HTERT-HM (cell line): ENCODE results near the genes KLHL12 and TMEM183A.

- RRBS, result 1% methylated on average over 44 of the region's 95 CpGs
Observed at GRCh38 chr1:202806727-202807893, 1.1 kb downstream of the KDM5B start.

DNA sequence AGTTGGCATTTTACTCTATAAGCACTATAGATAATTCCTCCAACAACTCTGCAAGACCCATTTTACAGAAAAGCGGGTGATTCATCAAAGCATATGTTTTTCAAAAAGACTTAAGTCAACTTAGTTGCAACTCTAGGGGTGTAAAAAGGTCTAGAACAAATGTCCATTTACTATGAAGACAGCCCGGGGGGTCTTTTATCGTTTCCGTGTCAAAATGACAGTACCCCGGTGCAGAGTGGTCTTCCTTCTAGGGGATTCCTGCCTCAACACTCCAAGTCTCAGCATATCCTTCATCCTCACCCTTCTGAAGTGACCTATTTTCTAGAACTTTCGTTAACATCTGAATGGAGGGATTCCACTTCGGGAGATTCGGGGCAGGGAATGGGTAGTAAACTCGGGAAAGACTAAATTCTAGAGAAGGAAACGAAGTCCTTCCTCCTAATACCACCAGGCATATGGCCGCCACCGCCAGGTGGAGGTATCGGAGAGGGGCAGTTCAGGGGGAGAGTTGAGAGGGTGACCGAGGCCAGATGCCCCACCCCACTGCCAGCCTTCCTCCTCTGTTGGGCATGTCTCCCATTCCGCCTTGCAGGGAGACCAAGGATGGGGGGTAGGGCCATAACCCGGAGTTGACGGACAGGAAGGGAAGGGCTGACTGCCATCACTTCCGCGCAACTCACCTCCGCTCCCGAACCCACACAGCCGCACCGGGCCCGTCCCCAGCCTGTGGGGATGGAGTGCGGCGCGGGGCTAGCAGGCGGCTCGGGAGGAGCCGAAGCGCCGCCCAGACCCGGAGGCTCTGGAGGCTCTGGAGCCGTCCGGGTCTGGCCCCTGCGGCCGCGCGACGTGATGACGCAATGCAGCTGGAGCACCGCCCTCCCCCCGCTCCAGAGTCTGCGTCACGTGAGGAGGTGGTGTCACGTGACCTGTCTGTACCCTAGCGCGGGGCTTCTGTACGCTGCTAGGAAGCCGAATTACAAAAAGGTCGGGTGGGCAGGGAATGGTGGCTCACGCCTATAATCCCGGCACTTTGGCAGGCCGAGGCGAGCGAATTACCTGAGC, at the start of gene KLHL12:
TSS of gene KLHL12 (minus strand) at position 826 of the 1,062 bp plus-strand sequence.
- RRBS, result 1% methylated on average over 14 of the region's 56 CpGs

GRCh38 chr1:202968718-202969304, 1.8 kb upstream of the CYB5R1 start:
- RRBS, result no CpG with 5 or more reads among the region's 6 CpGs

- RRBS, result no CpG with 5 or more reads among the region's 5 CpGs
Observed at GRCh38 chr1:203006046-203006407, 1.1 kb upstream of the TMEM183A start.

- RRBS, result 1% methylated on average over 18 of the region's 81 CpGs
Observed at GRCh38 chr1:203007057-203008118, at the start of gene TMEM183A. TMEM183A (plus strand) TSS chr1:203007374.

- RRBS, result no CpG with 5 or more reads among the region's 3 CpGs
Observed at GRCh38 chr1:203008275-203008912, 1.2 kb downstream of the TMEM183A start.

DNA sequence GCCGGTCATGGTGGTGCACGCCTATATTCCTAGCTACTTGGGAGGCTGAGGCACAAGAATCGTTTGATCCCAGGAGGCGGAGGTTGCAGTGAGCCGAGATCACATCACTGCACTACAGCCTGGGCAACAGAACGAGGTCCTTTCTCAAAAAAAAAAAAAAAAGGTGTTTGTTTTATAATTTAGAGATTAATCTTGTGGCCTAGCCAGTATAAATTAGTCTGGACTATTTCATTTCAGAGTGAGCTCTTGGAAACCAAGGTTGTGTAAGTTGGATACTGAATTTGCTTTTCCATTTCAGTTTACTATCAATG, 3.8 kb upstream of the PPFIA4 start:
- RRBS, result no CpG with 5 or more reads among the region's 6 CpGs

DNA sequence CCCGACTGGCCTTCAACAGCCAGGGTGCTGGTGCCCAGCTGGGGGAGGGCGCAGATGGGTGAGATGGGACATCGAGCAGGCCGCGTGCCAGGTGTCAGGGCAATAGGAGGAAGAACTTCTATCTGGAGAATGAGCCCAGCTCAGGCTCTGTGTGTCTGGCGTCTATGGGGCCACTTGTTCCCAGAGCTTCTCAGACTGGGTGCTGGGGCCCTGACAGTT, 291 bp upstream of the MYBPH start:
- RRBS, result no CpG with 5 or more reads among the region's 6 CpGs

GRCh38 chr1:203267260-203268213, 37.8 kb upstream of the BTG2 start:
- RRBS, result 5% methylated on average over 9 of the region's 37 CpGs

- RRBS, result 7% methylated on average over 3 of the region's 47 CpGs
Observed at GRCh38 chr1:203272876-203273908, 32.1 kb upstream of the BTG2 start.

GRCh38 chr1:203287048-203287878, 18.1 kb upstream of the BTG2 start:
- RRBS, result no CpG with 5 or more reads among the region's 10 CpGs

- RRBS, result 18% methylated on average over 3 of the region's 14 CpGs
Observed at GRCh38 chr1:203442403-203443516, 32.8 kb upstream of the PRELP start.

GRCh38 chr1:203555695-203557006, 62.2 kb downstream of the OPTC start:
- RRBS, result 2% methylated on average over 3 of the region's 21 CpGs

GRCh38 chr1:203557048-203557946, 63.3 kb downstream of the OPTC start:
- RRBS, result no CpG with 5 or more reads among the region's 9 CpGs

GRCh38 chr1:203583905-203584587, 42.6 kb upstream of the ATP2B4 start:
- RRBS, result no CpG with 5 or more reads among the region's 1 CpG

DNA sequence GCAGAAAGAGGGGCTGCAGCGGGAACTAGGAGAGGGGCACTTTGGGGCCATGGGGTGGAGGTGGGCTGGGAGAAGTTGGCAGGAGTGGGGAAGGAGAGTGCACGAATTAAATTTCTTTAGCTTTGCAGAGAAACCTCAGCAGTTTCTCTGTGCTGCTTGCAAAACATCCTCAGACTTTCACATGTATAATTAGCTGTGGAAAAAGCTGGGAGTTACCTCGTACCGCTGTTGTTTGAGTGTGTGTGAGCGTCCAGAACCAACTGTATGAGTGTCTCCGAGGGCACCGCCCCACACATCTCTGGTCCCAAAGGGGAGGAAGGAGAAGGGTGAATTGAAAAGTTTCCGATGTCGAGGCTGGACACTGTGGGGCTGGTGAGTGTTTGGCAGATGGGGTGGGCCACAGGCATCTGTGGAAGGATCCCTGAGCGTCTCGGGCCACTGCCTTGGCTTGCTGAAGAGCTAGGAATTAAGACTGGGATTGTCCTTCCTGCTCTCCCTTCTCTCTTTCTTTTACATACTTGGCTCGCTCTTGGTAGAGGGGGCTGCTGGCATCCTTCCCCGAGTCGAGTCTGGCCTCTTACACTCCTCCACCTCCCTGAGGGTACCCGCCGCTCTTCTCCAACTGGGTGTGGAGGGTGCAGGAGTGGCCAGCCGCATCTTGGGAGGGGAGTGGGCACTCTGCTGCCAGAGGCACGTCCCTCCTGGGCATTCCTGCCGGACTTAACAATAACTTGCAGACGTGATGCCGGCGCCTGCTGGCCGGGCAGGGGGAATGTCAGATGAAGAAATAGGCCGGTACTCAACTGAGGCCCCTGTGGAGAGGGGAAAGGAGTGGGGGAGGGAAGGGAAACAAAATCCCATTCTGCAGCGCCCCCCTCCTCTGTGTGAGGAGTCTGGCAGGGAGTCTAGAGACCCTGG, 1.3 kb downstream of the ATP2B4 start:
- RRBS, result no CpG with 5 or more reads among the region's 25 CpGs

DNA sequence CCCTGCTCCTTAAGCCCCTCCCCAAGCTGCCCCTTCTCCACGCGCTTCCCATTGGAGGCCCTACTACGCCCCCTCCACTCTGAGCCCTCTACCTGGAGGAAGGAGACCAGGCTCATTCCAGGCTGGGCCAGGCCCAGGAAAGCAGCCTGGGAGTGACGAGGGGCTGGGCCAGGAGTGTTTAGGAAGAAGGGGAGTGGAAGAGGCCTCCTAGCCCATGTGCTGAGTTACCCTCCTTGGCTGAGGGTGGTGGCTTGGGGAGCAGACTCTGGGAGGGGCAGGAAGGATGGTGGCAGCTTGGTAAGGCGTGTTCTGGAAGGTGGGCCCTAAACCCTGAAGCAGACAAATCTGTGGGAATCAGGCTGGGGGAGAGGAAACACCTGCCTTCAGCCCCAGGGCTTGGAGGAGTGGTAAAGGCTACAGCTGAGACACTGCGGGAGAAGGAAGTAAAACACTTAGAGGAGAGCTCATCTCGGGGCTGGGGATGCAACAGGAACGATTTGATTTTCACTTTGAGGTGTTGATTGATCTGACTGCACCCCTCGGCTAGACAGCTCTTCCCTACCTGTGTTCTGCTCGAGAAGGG, 2.1 kb downstream of the ATP2B4 start:
- RRBS, result no CpG with 5 or more reads among the region's 10 CpGs

- RRBS, result no CpG with 5 or more reads among the region's 5 CpGs
Observed at GRCh38 chr1:203865410-203865728, 4.0 kb downstream of the SNRPE start.

DNA sequence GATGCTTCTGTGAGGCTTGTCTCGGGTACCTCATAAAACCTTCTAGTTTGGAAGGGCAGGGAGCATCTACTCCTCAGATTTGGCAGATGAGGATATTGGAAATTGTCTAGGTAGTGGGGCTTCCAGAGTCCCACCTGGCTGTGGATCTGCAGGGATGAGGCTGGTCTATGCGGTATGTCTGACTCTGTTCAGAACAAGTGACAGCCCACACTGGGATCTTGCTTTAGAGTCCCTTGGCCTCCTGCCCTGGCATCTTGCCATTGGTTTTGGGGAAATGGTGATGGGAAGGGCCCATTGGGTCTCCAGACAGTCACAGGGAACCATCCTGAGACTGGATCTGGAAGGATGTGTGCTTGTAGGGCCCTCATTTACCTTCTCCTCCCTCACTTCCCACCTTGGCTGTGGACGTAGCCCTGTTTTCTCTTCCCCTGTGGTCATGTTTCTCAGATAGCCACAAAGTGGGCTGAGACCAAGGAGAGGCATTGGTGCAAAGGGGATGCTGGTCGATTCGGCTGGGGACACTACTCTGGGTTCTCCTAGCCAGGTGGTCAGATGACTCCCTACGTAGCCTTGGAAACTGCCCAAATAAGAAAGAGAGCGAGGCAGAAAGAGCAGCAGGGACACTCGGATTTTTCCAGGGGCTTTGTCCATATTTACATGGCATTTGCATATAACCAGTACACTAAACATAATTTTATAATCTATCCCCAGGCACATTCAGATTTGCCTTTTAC, 15.0 kb downstream of the SOX13 start:
- RRBS, result no CpG with 5 or more reads among the region's 8 CpGs

- RRBS, result no CpG with 5 or more reads among the region's 5 CpGs
Observed at GRCh38 chr1:204114043-204114735, 37.7 kb downstream of the ETNK2 start.